H4 (cell line): Measurements from ENCODE around the genes DFFB, NPHP4 and HES3.

GRCh38 chr1:3312828-3313524, 141.5 kb upstream of the ARHGEF16 start:
- RAMPAGE, long total RNA, result no peak

- RAMPAGE, long total RNA, result no peak
These were observed 57.0 kb upstream of the ARHGEF16 start for GRCh38 chr1:3397342-3397987.

DNA sequence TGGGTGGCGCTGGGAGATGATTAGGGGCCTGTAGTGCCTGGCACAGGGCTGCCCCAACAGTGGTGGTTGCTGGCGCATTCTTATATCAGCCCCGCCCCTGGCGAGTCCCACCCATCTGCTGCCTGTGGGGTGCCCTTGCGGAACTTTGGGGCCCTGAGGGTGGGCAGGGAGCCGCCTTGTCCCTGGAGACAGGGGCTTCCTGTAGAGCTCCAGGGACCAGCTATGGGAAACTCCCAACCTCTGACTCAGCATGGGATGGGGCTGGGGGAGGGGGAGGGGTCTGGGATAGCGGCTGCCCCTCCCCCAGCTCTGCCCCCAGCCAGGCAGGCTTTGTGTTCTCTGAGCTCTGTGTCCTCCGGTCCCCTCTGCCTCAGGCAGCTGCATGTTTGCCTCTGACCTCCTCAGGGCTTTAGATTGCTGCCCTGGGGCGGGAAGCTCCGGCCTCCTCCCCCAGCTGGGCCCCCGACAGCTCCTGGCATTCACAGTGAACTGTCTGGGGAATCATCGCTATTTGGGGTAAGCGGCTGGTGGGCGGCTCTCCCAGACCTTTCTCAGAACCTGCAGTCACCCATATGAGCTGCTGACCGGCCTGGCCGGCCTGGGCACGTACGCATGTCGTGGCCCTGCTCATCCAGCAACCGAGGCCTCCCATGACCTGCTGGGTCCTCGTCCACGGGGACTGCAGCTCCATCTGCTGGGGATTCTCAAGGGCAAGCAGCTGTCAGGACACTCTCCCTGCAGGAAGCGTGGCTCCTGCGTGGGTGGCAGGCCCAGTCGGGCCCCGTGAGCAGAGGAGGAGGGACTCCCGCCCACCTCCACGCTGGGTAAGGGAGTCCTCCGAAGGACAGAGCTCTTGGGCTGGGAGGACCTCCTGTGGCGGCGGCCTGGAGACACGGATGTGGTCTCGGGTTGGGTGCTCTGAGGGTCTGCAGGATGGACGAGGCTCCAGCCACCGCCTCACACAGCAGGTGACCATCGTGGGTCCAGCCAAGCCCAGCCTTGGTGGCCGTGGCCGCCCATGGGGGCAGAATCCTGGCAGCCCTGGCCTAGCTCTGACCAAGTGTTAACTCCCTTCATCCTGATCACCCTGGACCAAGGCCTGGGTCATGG, 17.2 kb downstream of the ARHGEF16 start:
- RAMPAGE, long total RNA, result no peak

- RAMPAGE, long total RNA, result no peak
These were observed 25.2 kb downstream of the TP73 start for GRCh38 chr1:3677541-3677811.

DNA sequence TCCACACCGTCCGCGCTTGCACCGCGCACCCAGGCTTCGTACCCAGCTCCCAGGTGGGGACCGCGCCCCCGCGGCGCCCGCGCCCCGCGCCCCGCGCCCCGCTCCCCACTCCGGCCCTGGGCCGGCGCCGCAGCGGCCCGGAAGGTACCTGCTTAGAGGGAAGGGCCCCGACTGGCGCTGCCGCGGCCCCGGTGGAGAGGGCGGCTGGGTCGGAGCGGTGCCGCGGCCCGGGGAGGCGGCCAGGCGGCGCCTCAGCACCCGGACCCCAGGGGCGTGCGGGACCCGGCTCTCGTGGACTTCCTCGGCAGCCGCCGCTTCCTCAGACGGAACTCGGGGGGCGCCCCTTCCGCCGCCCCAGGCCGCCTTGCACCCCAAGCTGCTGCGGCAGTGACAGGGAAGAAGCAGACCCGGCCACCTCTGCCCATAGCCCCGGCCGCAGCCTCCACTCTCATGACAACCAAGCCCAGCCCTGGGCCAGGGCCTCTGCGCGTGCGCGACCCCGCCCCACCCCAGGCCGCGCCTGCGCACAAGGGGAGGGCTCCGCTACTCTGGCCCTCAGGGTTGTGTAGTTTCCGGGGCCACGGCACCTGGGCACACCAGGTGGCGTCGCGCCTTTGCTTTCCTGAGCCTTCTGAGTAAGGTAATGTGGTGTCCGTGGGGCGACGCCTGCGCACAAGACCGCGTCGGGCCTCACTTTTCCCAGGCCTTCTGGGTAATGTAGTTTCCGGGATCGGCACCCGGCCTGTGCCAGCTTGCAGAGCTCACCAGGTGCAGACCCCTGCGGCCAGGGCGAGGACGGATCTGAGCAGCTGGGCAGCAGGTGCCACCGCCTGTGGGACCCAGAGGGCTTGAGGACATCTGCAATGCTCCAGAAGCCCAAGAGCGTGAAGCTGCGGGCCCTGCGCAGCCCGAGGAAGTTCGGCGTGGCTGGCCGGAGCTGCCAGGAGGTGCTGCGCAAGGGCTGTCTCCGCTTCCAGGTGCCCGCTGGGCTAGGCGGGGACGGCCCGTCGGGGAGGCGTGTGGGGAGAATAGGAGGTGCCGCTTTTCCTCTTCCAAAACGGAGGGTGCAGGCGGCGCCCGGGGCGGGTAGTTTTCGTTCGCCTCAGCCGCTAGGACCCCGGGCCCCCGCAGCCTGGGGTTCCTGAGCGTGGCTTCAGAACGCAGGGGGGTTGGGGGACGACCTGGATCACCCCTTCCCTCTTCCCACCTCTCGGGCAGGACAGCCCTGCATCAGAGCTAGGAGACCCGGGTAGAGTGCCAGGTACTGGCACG, at the start of gene DFFB:
Gene DFFB (plus strand): TSS at position 736 of the 1,272 bp plus-strand sequence.
- RAMPAGE, long total RNA, result start-site peak on the plus strand centred at position 738 of the sequence, 40 bp wide, 8 reads

GRCh38 chr1:3869514-3870314, 12.4 kb downstream of the DFFB start:
- RAMPAGE, long total RNA, result no peak

- RAMPAGE, long total RNA, result no peak
These were observed 308.7 kb downstream of the AJAP1 start for GRCh38 chr1:4963089-4963624.

- RAMPAGE, long total RNA, result no peak
These were observed 323.1 kb downstream of the AJAP1 start for GRCh38 chr1:4977309-4978186.

GRCh38 chr1:5810097-5810597, 182.1 kb downstream of the NPHP4 start:
- RAMPAGE, long total RNA, result no peak

GRCh38 chr1:5922757-5923215, 69.4 kb downstream of the NPHP4 start:
- RAMPAGE, long total RNA, result no peak

DNA sequence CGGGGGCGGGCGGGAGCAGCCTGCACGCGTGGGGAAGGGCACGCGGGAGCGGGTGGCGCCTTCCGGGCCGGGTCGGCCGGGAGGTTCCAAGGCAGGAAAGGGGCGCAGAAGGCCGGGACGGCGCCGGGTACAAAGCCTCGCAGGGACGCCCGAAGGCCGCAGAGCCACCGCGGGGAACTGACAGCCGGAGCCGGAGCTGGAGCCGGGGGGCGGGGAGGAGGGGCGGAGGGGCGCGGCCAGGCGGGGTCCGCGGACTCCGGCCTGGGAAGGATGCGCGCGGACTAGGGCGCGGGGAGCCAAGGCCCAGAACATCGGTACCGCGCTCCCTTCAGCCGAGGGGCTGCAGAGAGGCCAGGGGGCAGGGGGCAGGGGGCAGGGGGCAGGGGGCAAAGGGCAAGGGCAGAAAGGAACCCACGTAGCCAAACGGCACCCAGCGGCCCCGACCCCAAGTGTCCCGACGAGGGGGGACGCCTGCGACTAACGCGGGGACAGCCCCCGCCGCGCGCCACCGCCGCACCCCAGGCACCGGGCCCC, 588 bp downstream of the NPHP4 start:
- RAMPAGE, long total RNA, result no peak

GRCh38 chr1:5992104-5993009, at the start of gene NPHP4:
Gene NPHP4 (minus strand): TSS chr1:5992425.
- RAMPAGE, long total RNA, result start-site peak on the plus strand at chr1:5992631-5992772, 9 reads

DNA sequence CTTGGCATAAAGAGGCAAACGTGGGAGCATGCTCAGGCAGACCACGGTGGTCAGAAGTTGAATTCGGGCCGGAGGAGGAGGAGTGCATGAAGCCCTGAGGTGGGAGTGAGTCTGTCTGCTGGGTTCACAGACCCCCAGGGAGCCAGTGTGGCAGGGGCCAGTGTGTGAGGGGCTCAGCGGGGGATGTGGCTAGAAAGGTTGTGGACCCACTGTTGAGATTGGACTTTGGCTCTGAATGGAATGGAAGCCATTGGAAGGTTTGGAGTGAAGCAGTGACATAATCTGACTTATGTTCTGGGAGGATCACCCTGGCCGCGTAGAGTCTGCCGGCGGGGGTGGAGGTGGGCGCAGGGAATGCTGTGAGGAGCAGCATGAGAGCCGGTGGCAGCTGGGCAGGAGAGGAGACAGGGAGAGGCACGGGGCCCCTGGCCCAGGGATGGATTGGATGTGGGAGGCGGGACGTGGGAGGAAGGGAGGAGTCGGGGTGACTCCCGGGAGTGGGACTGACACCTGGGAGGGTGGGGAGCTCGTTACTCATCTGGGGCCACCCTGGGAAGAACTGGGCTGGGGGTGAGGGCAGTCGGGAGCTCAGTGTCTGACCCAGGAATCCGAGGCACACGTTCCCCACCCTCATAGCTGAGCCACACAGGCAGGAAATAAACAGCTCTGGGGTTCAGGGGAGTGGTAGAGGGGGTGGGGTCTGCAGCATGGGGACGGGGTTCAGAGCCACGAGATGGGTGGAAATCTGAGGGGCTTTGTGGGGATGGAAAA, 10.4 kb upstream of the KCNAB2 start:
- RAMPAGE, long total RNA, result no peak

DNA sequence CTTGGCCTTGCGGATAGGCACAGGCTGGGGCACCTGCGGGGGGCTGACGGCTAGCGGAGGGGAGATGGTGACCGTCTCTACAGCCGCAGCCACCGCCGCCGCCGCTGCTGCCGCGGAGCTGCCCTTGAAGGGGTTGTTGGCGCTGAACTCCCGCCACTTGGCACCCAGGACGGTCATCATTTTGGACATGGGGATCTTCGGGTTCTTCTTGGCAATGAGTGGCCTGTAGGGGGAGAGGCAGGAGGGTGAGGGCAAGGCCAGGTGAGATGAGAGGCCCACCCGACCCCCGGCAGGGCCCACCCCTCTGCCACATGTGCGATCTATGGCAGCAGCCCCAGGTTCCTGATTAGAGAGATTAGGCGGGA, 25.5 kb downstream of the CHD5 start:
- RAMPAGE, long total RNA, result no peak

DNA sequence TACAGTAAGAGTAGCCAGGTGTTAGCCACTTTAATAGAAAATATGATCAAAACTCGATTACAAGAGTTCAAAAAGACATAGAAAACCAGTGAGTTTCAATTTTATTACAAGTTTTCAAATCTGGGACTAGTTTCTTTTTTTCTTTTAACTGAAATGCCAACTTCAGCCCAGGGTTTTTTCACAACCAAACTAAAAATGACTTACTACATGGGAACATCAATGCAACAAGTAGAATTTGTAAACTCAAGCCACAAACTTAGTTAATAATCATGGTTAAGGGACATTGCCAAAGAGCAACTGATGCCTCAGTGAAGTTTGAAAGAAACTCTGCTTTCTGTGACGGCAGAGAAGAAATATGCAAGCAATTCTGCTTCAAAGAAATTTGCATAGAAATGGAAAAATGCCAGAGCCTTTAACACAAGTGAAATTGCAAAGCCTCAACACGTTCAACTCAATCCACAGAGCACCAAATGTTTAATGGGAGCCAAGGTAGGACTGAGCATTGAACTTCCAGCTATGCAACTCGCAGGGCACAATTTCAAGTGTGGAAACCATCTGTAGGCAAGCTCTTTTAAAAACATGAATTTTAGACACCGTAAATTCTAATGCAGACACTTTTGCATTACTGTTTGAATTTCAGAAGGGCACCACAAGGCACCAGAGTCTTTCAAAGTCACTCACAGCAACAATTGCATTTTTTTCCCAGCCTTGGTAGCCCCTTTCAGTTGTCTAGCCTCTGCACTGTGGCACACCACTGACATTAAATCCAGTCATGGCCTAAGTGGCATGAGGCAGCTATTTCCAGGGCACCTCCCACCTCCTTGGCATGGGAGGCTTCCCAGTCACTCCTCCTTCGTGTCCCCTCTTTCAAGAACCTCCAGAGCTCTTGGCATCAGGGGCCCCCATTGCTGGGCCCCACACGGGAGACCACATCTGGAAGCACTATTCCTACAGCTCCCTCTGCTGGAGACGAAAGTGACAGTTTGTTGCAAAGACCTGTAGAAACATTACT, 5.2 kb upstream of the CHD5 start:
- RAMPAGE, long total RNA, result no peak

- RAMPAGE, long total RNA, result no peak
These were observed 3.3 kb downstream of the RNF207 start for GRCh38 chr1:6209167-6209653.

- RAMPAGE, long total RNA, result no peak
These were observed at the start of gene HES3 for GRCh38 chr1:6244074-6244328. Gene HES3 (plus strand): TSS chr1:6244179.

DNA sequence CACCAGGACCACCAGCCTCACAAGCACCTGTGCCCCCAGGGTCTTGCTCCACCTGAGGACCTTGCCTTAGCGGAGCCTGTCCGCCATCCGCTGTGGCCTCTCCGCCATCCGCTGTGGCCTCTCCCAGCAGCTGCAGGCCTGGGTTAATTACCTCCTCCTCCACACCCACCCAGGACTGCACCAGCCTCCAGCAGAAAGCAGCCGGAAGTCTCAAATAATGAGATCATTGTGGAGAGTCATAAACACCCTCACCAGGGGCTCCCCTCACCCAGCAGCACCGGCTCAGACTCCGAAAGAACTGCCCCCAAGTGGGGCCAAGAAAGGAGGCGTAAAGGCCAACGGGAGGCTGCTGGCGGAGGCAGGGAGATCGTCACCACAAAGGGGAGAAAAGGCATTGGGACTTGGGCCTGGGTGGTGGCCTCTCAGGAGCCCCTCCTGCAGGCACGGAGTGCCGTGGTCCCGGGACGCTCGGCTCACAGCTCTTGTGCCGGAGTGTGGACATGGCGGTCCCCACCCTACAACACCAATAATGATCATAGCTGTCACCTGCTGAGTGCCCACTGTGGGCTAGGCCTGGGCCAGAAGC, 10.7 kb upstream of the GPR153 start:
- RAMPAGE, long total RNA, result no peak

- RAMPAGE, long total RNA, result start-site peak on the minus strand at chr1:6358918-6358964, 82 reads
These were observed 34.8 kb downstream of the ACOT7 start for GRCh38 chr1:6358775-6359223.

- RAMPAGE, long total RNA, result no peak
These were observed 5.4 kb downstream of the HES2 start for GRCh38 chr1:6414216-6414789.